Urinary bladder (tissue), 3 donors: ENCODE results near the gene VPS33B.

DNA sequence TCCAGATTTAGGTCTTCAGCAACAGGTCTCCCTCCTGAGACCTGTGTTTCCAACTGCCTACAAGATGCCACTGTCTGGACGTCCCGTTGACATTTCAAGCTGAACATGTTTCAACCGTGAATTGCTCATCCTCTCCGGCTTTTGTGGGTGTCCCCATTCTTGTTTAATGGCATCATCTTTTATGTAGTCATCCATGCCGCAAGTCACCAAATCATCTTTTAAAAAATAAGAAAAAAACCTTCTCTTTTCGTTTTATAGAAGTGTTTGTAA, 26.6 kb downstream of the IQGAP1 start:
- PRO-cap = no peak
- RAMPAGE, long total RNA = no peak

- PRO-cap = no peak
- RAMPAGE, long total RNA = no peak
Measured at GRCh38 chr15:90425723-90425950, 37.6 kb downstream of the IQGAP1 start.

DNA sequence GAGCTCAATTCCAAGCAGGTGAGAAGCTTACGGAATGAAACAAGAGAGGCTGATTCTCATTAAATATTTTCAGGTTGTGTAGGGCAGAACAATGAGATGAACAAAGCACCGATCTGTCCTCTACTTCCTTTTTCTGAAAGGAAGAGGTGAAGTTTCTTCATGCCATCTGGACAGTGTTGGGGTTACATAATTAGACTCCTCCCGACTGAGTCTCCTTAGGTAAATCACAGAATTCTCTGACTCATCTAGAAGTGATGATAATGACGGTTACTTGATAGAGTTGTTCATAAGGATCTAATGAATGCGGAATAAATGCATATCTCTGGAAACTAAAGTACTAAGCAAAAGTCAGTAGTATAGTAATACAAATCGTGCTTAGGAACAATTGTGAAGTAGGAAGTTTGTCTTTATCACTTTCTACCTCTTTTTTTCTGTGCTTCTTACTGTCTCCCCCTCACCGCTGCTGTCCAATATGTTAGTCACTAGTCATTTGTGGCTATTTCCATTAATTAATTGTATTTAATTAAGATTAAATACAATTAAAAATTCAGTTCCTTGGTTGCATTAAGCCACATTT, 21.3 kb downstream of the CRTC3 start:
- PRO-cap = no peak
- RAMPAGE, long total RNA = no peak

- PRO-cap = no peak
- RAMPAGE, long total RNA = no peak
Measured at GRCh38 chr15:90558116-90558576, 28.4 kb downstream of the CRTC3 start.

GRCh38 chr15:90594131-90595122, 64.7 kb downstream of the CRTC3 start:
- PRO-cap = bidirectional peak, plus-strand start at chr15:90594682, minus-strand start at chr15:90594497
- RAMPAGE, long total RNA = no peak

- PRO-cap = unidirectional peak, minus-strand start at chr15:90609960
- RAMPAGE, long total RNA = no peak
Measured at GRCh38 chr15:90609837-90610325, 80.2 kb downstream of the CRTC3 start.

DNA sequence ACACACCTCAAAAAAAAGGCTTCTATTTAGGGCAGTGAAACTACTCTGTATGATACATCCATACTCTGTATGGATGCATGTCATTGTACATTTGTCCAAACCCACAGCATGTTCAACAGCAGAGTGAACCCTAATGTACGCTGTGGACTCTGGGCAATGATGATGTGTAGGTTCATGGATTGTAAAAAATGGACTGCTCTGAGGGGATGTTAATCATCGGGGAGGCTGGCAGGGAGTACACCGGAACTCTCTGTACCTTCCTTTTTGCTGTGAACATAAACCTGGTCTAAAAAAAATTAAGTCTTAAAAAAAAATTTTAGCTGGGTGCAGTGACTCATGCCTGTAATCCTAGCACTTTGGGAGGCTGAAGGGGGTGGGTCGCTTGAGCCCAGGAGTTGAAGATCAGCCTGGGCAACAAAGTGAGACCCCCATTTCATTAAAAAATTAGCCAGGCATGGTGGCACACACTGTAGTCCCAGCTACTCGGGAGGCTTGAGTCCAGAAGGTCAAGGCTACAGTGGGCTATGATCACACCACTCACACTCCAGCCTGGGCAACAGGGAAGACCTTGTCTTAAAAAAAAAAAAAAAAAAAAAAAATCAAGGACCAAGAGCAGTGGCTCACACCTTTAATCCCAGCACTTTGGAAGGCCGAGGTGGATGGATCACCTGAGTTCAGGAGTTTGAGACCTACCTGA, 49.6 kb upstream of the BLM start:
- PRO-cap = no peak
- RAMPAGE, long total RNA = no peak

DNA sequence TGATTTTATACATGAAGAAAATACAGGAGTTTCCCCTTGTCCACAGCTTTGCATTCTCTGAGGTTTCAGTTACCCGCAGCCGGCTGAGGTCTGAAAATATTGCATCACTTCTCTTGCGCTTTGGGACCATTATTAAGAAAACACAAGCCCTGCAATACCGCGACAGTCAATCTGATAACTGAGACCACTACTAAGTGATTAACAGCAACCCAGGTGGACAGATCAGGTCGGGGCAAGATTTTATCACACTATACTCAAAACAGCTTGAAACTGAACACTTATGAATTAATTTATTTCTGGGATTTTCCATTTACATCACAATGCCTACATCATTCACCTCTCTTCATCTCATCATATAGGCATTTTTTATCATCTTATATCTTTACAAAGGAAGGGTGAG, 33.1 kb downstream of the BLM start:
- PRO-cap = no peak
- RAMPAGE, long total RNA = no peak

DNA sequence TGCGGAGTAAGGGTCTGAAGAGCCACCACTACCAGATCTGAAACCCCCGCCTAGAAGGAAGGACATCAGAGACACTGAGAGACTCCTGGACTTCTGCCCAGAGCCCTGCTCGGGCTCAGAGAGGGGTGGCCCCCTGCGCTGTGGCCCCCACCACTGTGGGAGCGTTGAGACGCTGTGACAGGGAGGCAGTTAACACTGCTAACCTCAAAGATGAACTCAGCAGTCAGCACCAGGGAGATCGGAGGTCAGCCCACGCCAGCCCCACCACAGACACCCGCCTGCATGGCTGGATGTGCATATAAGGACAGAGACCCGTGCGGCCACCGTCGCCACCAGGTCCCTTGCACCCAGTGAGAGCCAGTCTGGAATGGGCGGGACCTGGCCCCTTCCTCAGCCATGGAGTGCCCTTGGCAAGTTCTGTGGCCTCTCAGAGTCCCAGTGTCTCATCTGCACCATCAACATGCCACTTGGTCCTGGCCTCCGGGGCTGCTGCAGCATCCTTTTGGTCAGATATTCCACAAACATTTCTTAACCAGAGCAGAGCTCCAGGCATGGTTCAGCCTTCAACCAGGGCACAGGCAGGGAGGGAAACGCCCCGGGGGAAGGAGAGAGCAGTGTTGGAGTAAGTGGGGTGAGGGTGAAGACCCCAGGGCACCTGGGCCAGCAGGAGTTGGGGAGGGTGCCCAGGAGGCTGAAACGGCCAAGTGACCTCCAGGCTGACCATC, 48.5 kb upstream of the FURIN start:
- PRO-cap = no peak
- RAMPAGE, long total RNA = no peak

- PRO-cap = no peak
- RAMPAGE, long total RNA = no peak
Measured at GRCh38 chr15:90857907-90858299, 10.5 kb upstream of the FURIN start.

DNA sequence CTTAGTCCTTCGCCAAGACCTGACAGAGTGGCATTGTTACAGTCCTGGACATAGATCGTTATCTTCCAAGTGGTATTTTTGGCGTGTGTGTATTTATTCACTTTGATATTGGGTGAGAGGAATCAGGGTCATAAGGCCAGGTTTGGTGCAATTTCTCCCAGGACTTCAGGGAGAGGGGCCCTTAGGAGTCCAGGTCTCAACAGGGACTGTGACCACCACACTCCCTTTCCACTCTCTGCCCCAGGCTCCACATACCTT, 7.8 kb upstream of the FURIN start:
- PRO-cap = no peak
- RAMPAGE, long total RNA = no peak

DNA sequence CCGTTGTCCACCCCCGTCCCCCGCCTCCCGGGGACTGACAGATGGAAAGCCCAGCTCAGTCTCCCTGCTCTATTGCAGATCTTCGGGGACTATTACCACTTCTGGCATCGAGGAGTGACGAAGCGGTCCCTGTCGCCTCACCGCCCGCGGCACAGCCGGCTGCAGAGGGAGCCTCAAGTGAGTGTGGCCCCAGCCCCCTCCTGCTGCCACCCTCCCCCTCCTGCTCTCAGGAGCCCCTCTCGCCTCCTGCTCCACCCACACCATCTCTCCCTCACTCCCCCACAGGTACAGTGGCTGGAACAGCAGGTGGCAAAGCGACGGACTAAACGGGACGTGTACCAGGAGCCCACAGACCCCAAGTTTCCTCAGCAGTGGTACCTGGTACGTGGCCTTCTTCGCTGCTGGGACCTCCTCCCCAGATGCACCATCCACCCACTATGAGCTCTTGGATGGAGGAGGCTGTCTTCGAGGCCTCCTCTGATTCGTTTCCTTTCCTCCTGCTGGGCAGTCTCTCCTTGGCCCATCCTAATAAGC, 7.9 kb downstream of the FURIN start:
- PRO-cap = no peak
- RAMPAGE, long total RNA = no peak

DNA sequence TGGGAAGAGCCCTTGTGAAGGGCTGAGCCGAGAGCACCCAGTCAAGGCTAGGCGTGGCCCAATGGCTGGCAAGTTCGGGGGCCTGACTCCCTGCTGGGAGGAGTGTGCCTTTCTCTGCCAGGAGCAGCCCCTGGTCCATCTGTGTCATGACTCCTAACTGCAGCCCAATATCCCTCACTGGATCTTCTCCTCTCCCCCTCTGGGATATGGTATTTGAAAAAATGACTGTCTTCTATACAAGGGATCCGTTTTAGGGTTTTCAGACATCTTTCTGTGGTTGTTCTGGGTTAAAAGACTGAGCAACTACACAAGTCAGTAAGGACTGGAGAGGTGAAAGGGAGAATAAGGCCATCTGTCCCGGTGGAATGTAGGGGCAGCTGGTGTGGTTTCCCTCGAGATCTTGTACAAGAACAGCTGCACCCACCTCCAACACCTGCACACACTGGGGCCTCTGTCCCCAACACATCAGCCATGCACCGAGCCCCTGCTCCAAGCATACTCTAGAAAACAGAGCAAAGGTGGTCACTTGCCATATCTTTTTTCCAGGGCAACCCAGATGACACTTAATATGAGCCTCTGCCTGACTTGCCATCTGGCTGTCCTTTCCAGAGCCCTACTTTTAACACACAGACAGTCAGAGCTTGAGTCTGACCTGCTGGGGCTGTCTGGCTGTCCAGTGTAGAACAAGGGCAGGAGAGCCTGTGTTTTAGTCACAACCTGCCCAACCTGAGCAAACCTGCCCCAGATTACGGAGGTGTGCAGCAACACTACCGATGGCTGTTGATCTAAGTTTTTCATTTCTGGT, 12.1 kb downstream of the MAN2A2 start:
- PRO-cap = no peak
- RAMPAGE, long total RNA = no peak

- PRO-cap = no peak
- RAMPAGE, long total RNA = no peak
Measured at GRCh38 chr15:90916407-90917010, 13.4 kb downstream of the MAN2A2 start.

DNA sequence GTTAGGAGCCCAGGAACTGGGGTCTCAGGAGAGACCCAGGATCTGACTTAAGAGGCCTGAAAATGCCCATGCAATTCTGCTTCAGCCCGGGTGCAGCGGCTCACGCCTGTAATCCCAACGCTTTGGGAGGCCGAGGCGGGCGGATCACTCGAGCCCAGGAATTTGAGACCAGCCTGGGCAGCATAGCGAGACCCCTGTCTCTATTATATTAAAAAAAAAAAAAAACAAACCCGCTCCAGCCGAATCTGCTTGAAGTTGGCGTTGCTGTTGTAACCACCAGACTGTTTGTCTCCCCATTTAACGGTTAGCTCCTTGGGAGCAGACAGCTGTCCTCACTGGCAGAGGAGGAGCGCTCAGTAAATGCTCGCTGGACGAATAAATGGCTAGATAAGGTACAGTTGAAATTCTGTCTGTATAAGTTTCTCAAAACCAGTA, 825 bp downstream of the RCCD1 start:
- PRO-cap = no peak
- RAMPAGE, long total RNA = no peak

GRCh38 chr15:90955927-90956318, 1.2 kb downstream of the RCCD1 start:
- PRO-cap = no peak
- RAMPAGE, long total RNA = no peak

GRCh38 chr15:90957840-90958189, 3.1 kb downstream of the RCCD1 start:
- PRO-cap = no peak
- RAMPAGE, long total RNA = no peak

- PRO-cap = no peak
- RAMPAGE, long total RNA = no peak
Measured at GRCh38 chr15:91022317-91023049, at the start of gene VPS33B. VPS33B (minus strand) TSS chr15:91022594.

- PRO-cap = no peak
- RAMPAGE, long total RNA = no peak
Measured at GRCh38 chr15:91496891-91497501, 356.5 kb upstream of the SLCO3A1 start.

GRCh38 chr15:91875260-91875753, 21.8 kb downstream of the SLCO3A1 start:
- PRO-cap = no peak
- RAMPAGE, long total RNA = no peak